Mesenchymal stem cell of adipose (primary cell): ENCODE measurements around the genes FOXP1 and PPP4R2.

DNA sequence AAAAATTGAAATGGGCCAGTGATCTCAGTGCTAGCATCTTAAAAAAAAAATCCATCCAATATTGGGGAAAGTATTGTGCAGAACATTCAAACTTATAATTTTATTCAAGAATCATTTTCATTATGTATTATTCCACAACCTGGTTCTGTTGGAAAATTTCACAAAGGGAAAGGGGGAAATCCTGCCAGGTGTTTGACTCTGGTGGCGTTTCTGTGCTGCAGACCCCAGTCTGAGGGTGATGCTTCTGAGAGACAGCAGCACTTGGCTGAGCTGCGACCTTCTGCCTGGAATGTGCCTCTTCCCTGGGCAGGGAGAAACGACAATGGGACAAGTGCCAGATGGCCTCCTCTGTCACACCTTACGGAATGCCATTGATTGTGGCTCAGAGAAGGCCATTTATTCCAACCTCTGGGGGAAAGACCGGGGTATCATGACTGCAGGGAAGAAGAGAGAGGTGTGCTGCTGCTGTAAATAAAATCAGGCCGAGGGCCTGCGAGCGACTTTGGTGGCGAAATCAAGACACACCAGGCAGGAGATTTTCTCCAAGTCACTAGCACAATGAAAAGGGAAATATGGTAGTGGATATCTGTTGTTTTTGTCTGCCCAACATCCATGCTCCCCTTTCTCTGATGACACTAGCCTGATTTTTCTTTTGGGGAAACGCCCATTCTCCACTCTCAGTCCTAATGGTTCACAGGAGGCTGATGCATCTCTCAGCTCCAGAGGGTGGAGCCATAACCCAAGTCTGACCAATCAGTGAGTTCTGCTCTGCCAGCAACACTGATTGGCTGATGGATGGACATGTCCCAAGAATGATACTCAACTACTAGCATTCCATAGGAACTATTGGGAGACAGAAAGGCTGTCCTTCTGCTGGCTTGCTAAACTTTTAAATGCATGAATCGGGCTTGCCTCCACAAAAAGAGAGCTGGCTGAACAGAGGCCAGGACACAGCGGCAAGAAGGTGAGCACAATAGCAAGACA, 336.2 kb downstream of the FOXP1 start:
- CAGE, long polyA plus RNA: no peak

DNA sequence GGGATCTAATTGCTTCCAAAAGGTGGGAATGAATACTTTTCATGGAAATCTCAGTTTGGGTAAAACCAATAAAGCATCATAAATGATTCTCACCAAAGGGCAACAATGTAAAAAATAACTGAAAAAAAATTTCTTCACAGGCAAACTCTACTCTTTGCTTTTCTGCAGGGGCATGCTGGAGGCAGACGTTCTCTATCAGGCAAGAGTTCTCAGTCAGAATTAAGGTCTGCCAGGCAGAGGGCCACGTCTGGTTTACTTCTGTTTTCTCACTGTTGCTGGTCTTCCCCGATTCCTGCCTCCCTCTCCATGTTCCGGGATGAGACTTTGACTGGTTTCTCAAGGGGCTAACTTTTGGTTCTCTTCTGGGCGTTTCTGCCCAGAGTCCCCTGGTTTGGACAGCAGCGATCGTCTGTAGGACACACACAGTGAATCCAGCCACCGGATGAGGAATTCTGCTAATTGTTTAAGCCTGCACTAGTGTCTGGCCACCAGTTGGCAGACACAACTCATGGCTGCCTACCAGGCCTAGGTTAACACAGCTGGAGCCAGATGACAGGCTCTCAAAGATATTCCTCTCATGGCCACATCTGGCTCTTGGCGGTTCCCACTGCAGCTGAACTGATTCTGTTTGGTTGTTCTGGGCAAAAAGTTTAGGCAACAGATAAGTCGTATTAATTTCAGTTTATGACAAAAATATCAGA, 273.1 kb downstream of the FOXP1 start:
- CAGE, long polyA plus RNA: no peak

GRCh38 chr3:71454120-71454797, 129.3 kb downstream of the FOXP1 start:
- CAGE, long polyA plus RNA: no peak

DNA sequence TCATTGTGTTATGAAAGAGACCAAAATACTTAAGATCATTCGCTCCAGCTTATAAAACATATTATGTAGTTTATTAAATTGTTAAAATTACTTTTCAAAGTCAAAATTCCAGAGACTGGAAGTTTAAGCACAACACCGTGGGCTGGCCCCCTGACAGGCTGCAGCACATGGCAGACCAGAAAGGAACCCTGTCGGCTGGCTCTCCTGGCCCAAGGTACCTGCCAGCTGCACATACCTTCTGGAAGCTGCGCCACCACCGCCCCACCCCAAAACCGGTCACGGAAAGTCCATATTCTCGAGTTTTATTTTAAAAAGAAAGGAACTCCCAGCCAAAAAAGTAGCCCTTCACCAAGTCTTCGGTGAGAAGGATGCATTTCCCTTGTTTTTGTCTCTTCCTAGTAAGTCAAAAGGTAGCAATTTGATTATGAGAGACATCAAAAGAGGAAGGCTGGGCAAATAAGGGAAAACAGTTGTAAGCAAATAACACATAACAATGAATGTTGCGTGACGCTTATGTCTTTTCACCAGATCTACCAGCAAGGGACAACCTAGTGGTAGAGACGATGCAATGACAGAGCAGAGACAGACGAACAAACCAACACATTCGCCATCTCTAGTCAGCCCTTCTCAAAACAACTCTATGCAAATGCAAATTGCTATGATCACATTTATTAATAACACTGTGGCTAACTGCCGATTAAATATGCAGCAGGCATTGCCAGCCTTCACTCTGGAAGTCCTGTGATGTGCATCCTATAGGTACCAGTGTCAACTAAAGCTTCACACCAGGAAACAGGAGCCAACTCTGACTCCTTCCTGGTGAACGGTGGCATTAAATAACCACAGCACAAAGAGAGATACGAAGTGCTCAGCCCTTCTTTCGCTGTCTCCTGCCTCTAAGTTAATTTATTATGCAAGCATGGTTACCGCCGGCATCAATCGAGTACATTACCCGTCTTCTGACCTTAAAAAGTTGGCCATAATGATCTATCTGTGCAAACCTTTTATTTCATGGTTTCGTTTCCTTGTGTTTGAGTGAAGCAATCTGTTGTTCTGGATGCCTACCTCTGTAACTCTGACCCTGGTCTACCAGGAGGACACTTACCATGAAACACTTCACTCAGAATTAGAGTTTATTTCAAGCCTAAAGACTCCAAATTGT, 94.3 kb downstream of the FOXP1 start:
- CAGE, long polyA plus RNA: no peak

- CAGE, long polyA plus RNA: no peak
Observed at GRCh38 chr3:71502013-71502427, 81.5 kb downstream of the FOXP1 start.

DNA sequence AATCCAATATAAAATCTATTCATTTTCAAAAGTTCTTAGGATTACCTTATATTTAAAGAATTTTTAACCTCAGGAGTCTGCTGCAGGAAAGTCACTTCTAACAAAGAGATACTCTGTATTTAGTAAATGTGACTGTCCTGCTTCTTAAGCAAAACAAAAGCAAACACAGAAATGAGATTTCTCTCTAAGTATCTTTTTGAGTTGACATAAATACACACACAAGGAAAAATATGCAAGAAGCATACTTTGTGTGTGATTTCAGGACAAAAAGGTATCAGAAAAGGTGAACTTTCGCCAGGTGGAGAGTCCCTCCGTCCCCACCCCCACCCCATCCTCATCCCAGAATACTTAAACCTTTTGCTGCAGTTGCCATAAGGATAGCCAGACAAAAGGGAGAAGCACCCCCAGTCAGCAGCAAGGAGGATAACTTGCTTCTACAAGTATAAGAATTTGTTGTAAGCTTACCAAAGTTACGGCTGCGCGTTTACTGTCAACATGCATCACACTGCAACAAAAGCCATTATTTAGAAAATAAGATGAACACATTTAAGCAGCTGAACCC, 10.4 kb downstream of the FOXP1 start:
- CAGE, long polyA plus RNA: no peak

GRCh38 chr3:71583050-71583871, at the start of gene FOXP1:
TSS of gene FOXP1 (minus strand) at chr3:71583728.
- CAGE, long polyA plus RNA: no peak

- CAGE, long polyA plus RNA: no peak
Observed at GRCh38 chr3:71693617-71694106, 31.5 kb downstream of the EIF4E3 start.

DNA sequence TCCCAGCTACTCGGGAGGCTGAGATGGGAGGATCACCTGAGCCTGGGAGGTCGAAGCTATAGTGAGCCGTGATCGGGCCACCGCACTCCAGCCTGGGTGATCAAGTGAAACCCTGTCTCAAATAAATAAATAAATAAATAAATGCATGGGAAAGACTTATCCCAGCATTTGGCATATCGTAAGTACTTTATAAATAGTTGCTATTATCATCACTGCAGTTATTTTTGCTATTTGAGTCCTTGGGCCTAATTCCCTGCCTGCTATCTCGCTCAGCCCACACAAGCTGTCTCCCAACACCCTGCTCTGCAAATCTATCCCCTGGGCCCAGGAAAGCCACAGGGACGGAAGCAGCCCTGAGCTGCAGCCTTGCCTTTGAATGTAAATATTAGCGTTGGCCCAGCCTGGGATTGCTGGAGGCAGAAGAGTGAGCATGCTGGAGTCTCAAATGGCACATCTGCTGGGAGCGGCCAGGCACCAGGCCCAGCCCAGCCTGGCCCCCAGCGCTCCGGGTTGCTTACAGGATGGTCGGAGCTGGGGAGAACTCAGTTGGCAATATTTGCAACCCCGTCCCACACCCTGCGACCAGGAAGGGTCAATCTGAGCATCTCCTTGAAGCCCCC, 529.8 kb downstream of the SHQ1 start:
- CAGE, long polyA plus RNA: no peak

DNA sequence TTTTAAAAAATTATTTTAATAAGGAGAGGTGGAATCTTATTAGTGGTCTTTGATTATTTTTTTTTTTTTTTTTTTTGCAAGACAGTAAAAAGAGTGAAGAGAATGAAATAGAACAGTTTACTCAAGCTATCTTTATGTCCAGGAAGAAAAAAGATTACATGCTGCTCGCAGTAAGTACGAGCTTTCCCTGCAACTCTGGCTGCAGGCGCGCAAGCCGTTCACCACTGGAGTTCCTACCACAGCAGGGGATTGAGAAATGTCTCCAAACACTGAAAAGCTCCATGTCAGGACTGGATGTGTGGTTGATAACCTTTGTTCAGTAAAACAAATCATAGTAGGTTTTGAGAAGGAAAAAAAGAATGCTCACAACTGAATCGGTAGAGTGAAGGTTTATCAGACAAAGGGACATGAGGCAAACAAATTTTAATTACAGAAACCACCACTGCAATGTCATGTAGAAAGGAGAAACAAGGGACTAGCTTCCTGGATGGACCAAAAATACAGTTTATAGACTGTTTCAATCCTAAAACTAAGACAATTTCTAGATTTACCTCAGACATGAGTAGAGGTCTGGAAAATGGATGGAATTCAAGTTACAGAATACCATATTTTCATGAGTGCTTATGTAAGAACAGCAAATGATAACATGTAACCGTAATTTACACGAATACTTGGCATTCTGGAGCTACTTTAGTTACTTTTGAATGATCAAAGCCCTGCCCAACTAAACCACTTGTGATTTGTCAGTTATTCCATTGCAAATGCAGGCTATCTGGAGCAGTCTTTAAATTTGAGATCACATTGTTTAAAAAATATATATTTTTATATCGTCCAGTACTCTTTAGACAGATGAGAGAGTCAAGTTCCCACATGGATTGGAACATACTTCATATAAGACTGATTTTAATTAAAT, 471.1 kb downstream of the SHQ1 start:
- CAGE, long polyA plus RNA: no peak

DNA sequence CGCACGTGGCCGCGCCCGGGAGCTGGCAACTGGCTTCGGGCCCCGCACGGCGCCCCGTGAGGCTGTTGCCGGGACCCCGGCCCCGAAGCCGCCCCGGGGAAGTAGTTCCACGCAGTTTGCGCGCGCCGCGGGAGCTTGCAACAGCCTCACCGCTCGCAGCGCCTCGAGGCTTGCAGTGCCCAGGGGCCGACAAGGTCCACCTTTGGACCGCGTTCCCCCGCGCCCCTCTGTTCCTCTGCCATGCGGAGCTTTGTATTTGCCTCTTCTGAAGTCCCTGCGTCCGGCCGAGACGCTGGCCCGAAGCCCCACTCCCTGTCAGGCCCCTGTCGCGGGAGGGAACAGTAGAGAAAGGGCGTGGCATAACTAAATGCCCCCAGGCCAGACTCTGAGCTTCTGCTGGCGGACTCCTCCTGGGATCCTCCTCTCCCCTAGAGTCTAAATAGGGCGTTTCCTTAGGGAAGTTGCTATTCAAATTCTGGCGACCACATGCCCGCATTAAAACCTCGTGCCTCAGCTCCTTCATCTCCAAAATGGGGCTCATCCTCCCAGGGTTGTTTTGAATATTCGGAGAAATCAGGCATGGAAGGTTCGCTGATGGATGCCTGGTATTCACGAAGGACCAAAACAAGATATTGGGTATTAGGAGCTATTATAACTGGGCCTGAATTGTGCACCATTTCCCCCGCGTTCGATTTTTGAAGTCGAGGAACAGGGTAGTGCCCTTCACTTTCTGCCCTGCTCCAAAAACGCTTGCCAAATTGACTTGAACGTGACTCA, 400.7 kb downstream of the SHQ1 start:
- CAGE, long polyA plus RNA: no peak

DNA sequence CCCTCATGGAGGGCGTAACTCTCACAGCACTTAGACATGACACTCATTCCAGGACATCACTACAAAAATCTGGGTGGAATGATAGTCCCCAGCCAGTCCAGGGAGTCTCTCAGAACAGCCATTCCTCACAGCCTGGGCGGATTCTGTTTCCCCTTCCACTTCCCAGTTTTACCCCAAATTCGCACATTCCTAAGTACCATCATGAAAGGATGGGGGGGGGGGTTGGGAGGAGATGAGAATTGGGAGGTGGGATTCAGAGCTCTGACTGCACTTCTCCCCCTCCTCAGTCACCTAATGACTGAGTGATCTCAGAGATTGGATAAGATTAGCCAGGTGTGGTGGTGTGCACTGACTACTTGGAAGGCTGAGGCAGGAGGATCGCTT, 355.7 kb downstream of the SHQ1 start:
- CAGE, long polyA plus RNA: no peak

GRCh38 chr3:72996369-72996945, at the start of gene PPP4R2:
TSS of gene PPP4R2 (plus strand) at chr3:72996811.
- CAGE, long polyA plus RNA: no peak

DNA sequence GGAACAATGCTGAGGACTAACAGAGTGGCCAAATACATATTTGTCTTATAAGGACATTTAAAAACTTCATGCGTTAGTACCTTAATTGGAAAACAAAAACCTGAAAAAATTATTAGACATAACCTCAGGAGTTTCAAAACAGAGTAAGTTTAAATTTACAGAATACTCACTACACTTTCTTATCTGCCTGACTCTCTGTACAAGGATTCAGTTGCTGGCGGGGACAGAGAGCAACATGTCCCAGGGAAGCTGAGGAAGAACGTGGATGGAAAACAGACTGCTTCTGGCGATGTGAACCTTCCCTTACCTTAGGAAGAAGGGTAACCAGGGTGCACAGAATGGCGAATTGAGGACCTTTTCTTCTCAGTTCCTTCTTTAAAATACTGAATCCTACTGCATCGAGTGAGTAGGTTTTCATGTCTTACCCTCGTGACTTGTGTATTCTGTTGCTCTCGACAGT, 178.3 kb downstream of the PDZRN3 start:
- CAGE, long polyA plus RNA: no peak

- CAGE, long polyA plus RNA: no peak
Observed at GRCh38 chr3:73511537-73511985, 113.2 kb downstream of the PDZRN3 start.

GRCh38 chr3:73516720-73517358, 107.9 kb downstream of the PDZRN3 start:
- CAGE, long polyA plus RNA: no peak

- CAGE, long polyA plus RNA: no peak
Observed at GRCh38 chr3:73536881-73537465, 87.8 kb downstream of the PDZRN3 start.

GRCh38 chr3:73625338-73625976, 716 bp upstream of the PDZRN3 start:
- CAGE, long polyA plus RNA: no peak

DNA sequence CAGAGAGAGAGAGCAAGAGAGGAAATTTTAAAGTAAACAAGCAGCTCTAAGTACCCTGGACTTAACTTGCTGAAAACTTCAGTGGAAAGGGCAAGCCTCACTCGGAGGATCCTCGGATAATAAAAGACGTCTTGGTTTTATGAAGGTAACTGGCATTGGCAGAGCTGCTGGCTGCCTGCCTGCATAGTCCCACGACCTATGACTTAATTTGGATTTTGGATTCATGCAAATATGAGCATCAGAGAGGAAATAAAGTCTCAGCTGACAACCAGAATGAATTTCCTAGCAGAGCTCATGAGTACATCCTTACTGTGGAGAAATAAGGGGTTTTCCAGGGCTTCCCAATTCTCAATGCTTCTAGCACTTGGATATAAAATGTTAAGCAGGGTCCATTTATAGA, 95.2 kb upstream of the PDZRN3 start:
- CAGE, long polyA plus RNA: no peak

DNA sequence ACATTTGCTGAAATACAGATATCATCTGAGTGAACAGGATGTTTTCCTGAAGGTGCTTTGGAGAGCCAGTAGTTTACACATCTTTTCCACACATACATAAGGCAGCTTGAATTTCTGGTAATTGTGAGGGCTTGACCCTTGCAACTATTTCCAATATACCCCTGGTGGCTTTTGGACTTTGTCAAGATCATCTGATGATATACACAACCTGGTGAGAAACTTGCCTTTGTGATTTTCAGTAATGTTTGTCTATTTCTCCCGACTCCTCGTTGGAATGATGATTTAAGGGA, 188.7 kb upstream of the PDZRN3 start:
- CAGE, long polyA plus RNA: no peak